ENCODE measurements around a stretch of chr18.

DNA sequence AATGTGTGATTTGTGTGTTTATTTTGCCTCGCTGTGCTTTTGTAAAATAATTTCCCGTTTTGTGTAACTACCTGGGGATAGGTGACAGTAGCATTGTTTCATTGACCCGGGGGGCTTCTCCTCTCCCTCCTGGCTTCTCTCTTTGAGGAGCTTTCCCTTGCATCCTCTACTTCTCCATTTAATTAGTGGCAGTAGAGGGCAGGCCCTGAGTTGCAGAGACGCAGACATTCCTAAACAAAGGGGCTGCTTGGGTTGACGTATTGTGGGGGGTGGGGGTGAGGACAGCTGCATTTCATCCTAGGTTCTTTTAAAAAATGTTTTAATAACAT is 2.1 kb downstream of the NEDD4L start:
- PRO-cap, result no peak

GRCh38 chr18:58208266-58208706 is 164.3 kb downstream of the NEDD4L start:
- PRO-cap, result no peak

GRCh38 chr18:58254799-58255730 is 211.0 kb downstream of the NEDD4L start:
- PRO-cap, result bidirectional peak, plus-strand start at chr18:58255227, minus-strand start at chr18:58255163

GRCh38 chr18:58416624-58417601 is 212.0 kb downstream of the ALPK2 start:
- PRO-cap, result no peak

DNA sequence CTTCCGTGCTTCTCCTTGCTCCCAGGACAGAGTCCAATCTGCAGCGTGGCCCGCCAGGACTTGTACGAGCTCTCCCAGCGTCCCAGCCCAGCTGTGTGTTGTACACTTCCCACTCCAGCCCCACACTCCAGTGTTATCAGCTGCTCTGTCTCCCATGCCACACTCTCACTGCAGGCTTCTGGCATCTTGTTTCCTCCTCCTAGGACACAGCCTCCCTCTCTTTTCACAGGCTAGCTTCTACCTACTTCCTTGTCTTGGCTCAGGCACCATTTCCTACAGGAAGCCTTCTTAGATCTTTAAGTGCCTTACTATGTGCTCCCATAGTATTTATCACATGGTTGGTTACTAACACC is 199.4 kb downstream of the ALPK2 start:
- PRO-cap, result no peak

- PRO-cap, result no peak
Observed at GRCh38 chr18:58438663-58438955, 190.3 kb downstream of the ALPK2 start.

DNA sequence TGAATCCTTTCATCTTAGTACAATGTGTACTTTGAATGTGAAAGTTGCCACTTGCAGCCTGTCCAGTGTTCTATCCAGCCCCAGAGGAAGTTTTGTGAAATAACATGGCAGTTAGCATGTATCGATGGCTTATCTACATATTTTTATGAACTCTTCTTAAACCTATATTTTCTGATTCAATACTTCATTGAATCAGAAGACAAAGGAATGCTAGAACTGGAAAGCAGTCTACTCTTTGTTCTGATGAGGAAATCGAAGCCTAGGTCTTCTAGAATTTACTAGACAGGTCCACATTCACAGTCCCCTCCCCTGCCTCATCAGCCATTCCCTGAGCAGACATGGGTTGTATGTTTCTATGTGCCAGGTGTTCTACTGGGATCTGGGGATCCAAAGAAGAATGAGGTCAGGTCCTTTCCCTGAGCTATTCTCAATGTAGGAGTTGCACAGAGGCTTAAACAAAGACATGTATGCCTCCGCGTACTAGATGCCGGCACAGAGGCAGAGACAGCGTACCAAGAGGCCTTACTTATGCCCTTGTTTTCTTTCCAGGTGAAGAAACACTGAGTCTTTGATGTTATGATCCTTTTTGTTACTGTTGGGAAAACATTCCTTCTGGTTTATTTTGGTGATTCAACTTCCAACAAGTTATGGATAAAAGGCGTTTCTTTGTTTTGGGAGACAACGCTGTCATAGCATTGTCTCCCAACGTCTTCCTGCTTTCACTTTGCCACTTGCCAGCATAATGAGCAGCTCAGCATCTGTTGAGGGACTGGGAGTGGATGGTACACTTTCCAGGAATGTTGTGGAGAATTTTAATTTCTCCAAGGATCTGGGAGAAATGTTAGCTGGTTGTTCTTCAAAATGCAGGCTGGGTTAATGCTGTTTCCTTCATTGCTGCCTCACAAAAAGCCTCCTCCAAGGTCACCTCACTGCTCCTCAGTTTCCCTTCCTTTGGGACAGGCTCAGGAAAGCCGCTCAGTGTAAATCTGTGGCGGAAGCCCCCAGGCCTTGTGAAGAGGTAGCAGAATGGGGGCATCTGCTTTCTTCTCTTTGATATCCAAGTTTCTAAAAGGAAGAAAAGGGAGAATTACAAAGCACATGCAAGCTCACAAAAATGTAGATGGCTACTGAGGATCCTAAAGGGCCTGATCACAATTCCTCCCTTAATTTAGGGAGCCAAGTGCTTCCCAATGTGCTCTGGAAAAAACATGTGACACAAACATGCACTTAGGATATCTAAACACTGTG is 174.2 kb downstream of the ALPK2 start:
- PRO-cap, result no peak

DNA sequence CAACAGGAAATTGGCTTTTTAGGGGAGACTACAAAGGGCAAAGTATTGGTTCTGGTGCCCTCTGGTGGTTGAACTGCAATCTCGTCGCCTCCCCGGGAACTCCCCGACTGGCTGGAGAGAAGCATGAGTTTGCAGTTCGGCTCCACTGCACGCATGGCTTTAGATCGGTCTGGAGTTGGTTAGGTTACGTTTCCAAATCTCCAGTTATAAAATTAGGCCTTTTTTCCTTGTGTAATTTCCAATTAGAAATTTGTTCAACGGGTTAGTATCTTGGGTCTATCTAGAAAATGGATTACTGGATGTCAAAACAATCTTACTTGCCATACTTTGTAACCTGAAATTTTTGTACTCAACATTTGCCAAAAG is 135.0 kb downstream of the ALPK2 start:
- PRO-cap, result no peak

- PRO-cap, result no peak
Observed at GRCh38 chr18:58525887-58526687, 102.8 kb downstream of the ALPK2 start.

GRCh38 chr18:58592382-58593000 is 36.4 kb downstream of the ALPK2 start:
- PRO-cap, result no peak

DNA sequence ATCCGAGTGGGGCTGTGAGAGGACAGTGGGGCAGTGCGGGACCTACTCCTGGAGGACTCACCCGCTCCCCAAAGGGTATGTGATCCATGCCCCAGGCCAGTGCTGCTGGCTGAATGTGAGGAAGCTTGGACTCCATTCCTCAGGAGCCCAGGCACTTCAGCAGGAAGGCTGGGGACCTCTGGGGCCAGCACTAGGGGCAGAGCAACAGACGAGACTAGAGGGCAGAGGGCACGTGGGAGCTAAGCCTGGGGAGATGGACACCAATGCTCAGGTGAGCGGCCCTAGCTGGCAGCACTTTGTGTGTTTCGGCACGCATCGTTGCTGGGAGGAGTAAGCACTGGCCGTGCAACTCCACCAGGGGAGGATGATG is 84.9 kb downstream of the MALT1 start:
- PRO-cap, result no peak

DNA sequence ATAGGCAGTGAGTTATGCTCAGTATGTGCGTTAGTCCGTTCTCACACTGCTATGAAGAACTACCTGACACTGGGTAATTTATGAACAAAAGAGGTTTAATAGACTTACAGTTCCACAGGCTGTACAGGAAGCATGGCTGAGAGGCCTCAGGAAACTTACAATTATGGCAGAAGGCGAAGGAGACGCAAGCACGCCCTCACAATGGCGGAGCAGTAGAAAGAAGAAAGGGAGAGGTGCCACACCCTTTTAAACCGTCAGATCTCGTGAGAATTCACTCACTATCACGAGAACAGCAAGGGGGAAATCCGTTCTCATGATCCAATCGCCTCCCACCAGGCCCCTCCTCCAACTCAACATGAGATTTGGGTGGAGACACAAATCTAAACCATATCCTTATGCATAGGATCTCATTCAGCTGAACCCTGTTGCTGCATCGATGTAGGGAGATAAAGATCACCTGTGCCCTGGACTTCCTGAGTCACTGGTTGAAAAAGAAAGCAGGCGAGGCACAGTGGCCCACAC is 84.6 kb upstream of the ZNF532 start:
- PRO-cap, result no peak

DNA sequence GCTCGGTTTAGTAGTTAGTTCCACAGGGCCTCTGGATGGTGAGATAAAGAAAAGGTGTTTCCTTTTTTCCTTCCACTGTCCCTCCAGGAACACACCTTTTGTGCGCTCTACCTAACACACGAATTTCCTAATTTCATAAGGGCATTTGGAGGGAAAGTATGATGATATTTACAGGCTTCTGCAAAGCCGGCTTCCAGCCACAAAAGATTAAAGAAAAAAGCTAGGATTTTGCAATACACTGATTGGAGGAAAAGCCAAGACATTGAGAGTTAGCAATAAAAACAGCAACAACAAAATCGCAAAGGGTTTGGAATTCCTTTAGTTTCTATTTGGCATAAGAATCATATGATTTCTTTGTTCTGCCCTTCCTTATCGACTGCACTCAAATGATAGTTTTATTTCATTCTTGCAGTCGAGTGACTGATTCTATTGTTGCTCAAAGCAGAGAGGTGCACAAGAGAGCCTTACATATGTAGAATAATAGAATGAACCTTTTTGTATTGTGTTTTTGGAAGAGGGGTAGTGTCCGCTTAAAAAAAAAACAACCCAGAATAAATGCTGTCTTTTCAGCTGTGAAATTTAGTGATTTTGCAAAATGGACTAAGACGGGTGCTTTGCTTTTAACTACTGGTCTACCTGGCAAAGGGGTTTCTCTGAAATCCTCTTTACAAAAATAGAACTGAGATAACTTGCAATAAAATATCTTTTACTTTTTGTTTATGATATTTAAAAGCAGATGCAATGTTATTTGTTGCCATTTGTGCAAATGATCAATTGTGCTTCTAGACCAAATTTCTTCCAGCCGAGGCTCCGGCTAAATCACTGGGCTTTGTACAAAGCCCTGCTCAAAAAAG is 3.8 kb upstream of the ZNF532 start:
- PRO-cap, result no peak

DNA sequence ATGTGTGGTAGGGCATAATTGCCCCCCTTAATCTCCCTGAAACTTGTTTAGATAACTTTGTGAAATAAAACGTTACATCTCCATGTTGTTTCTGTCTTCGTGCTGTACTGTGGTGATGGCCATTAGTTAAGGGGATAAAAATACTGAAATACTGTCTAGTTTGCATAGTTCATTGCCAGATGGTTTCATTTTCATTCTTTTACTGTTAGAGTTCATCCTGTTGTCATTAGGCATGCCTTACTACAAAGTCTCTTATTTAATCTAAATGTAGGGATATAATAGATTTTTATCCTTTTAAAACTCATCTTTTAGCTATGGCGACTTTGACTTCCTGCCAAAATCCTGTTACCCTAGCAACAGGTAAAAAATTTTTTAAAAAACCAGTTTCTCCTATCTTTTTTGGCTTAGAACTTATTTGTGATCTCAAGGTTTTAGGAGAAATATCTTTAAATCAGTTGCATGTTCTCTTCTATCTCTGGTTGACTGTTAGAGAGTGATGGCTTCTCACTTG is 99.3 kb downstream of the ZNF532 start:
- PRO-cap, result no peak

- PRO-cap, result no peak
Observed at GRCh38 chr18:58991013-58991884, 126.6 kb downstream of the ZNF532 start.

- PRO-cap, result no peak
Observed at GRCh38 chr18:59140459-59140965, 828 bp downstream of the SEC11C start.

- PRO-cap, result no peak
Observed at GRCh38 chr18:59351560-59351999, 7.5 kb downstream of the LMAN1 start.

- PRO-cap, result no peak
Observed at GRCh38 chr18:59469400-59469889, 110.4 kb upstream of the LMAN1 start.

GRCh38 chr18:59700596-59701161 is 3.5 kb upstream of the CCBE1 start:
- PRO-cap, result no peak

DNA sequence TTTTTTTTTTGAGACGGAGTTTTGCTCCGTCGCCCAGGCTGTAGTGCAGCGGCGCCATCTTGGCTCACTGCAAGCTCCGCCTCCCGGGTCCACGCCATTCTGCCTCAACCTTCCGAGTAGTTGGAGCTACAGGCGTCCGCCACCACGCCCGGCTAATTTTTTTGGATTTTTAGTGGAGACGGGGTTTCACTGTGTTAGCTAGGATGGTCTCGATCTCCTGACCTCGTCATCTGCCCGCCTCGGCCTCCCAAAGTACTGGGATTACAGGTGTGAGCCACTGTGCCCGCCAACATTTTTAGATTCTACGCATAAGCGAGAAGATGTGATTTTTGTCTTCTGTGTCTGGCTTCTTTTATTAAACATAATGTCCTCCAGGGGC is 78.5 kb downstream of the MC4R start:
- PRO-cap, result no peak

Data from right common carotid artery plus branches (tissue), 1 donor.